PC-3 (cell line): ENCODE measurements around a stretch of chr6.

GRCh38 chr6:111196366-111196885 is 62.7 kb upstream of the MFSD4B start:
- RAMPAGE, long total RNA, result no peak

GRCh38 chr6:111329505-111329820 is 70.3 kb downstream of the MFSD4B start:
- RAMPAGE, long total RNA, result no peak

DNA sequence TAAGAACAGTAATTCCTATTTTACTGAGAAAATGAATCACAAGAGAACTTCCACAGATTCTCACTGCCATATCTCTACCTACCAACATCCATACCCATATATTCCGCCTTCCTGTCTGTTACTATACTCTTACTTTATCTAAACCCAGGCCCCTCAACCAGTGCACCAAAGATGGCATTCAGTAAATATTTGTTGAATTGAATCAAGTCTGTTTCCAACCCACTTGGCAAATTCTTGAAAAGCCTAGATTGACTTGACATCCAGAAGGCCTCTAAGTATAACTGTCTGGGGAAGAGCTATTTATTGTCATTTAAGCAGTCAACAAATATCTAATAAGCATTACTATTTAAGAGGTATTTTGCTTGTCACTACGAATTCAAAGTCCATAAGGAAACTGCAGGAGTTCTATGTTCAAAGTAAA is 86.9 kb downstream of the MFSD4B start:
- RAMPAGE, long total RNA, result no peak

- RAMPAGE, long total RNA, result no peak
These were observed 456 bp upstream of the REV3L start for GRCh38 chr6:111483349-111483998.

- RAMPAGE, long total RNA, result no peak
These were observed 53.7 kb upstream of the REV3L start for GRCh38 chr6:111536593-111537284.

GRCh38 chr6:111576171-111576807 is 29.4 kb downstream of the TRAF3IP2 start:
- RAMPAGE, long total RNA, result no peak

DNA sequence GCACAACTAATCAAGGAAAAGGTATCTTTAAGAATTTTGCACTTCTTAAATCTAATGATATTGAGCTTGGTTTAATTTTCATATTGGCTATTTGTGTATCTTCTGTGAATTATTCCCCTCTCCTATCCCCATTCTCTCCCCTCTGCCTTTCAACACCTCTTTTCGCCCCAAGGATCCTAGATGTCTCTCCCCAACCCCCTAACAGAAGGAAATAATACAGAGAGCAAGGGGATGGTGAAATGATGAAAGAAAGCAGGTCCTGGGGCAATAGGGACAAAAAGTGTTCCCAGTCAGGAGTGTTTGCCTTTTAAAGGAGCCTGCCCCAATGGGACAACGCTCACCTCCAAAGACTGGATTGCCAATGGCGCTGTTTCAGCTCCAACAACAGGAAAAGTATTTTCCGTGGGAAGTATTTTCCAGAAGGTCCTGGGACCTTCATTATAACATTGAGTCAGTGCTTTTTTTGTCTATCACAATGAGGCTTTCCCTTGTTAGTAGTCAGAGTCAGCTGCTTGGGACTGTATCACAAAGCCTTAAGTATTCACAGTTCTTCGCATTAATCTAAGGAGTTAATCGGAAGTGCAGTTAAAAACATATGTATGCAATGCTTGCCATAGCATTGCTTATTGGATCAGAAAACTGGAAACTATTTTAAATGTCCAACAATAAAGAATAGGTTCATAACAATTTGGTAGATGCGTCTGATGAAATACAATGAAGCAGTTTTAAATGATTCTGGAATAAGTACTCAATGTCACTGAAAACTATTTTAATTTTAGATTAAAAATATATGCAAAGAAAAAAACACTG is 17.4 kb downstream of the TRAF3IP2 start:
- RAMPAGE, long total RNA, result no peak

DNA sequence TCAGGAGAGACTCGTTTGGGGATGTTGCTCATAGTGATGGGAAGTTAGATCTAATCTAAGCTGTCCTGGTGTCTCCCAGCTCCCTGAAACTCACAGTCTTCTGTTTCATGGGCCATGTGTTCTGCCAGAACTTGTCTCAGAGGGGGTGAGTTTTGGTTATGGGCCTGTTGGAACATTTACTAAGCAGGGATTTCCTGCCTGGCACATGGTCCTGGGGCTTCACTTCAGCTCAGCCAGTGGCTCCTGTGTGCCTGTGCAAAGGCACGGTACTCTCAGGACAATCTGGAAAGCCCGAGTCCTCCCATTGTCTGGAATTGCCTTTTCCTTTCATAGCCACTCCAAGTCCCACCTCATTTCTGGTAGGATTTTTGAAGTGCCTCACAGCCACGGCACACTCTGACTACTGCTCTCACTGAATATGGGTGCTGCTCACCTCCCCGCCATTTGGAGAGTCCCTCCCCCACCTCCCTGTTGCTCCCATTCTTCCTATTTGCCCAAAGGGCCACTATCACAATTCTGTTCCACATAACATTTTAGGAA is 17.7 kb upstream of the TRAF3IP2 start:
- RAMPAGE, long total RNA, result no peak

DNA sequence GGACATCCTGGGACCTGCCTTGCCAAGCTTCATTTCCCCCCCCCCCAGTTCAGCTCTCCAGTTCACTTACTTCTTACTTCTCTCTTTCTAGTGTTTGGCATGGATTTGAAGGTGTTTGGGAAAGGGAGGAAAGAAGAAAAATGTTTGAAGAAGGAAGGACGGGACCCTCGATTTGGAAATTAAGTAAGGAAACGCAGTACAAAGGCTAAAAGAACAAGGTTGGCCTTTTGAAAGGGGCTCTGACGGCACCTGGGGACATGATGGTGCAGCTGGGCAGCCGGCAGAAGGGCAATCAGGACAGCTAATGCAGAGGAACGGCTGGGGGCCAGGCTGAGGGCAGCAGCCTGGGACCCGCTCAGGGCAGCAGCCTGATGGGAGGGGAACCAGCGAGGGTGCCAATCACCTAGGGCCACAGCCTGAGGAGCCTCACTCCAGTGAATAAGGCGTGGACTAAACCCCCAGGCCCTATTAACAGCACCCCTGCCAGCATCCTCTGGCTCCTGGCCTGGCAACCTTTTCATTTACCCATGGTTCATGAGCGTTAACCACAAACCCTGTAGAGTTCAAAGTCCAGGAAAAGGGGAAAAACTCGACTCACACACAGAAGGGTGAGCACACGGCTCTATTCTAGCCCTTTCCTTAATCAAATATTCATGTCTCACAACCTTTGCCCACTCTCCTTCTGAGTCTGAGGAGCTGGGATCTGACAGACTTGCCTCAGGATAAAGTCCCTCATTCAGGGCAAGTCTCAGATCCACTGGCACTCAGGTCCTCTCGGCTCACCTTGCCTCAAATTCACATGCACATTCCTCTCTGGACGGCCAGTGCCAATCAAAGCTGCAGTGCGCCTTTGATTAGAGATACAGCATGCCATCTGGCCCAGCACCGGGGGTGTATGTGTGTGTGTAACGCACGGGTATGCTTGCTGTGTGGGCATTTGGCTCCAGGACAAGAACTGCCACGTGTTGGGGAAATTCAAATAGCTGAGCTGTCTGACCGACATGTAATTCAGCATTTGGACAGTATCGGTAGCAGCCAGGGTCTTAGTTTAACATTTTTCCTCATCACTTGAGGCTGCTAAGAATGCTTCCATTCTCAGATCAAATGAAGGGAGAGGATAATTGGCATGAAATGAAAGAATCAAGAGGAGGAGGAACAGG is 86.8 kb upstream of the TRAF3IP2 start:
- RAMPAGE, long total RNA, result no peak

GRCh38 chr6:111700044-111700536 is 94.4 kb upstream of the TRAF3IP2 start:
- RAMPAGE, long total RNA, result no peak

- RAMPAGE, long total RNA, result no peak
These were observed 103.2 kb upstream of the TRAF3IP2 start for GRCh38 chr6:111708908-111709247.

DNA sequence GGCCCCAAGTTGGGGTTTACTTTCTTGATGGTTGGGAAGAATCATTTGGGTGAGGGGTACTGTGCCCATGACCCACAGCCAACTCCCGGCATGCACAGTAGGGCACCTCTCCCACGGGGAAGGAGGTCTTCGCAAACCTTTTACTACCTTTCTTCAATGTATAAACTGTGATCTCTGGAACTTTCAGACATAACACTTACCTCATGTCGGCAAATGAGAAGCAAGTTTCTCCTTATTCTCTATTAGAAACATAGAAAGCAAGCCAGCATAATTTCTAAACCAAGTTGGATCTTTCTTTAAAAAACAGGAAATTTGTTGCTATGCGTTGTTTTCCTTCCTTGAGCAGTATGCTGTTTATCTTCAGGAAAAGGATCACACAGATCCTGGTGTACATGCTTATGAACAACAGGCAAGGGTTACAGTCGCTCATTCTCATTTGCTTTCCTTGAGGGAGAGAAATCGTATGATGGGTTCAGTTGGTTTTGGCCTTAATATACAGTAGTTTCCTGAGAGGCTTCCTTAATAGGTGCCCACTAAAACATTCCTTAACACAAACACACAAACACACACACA is 118.9 kb downstream of the FYN start:
- RAMPAGE, long total RNA, result no peak

GRCh38 chr6:111843654-111844114 is 29.6 kb downstream of the FYN start:
- RAMPAGE, long total RNA, result no peak

DNA sequence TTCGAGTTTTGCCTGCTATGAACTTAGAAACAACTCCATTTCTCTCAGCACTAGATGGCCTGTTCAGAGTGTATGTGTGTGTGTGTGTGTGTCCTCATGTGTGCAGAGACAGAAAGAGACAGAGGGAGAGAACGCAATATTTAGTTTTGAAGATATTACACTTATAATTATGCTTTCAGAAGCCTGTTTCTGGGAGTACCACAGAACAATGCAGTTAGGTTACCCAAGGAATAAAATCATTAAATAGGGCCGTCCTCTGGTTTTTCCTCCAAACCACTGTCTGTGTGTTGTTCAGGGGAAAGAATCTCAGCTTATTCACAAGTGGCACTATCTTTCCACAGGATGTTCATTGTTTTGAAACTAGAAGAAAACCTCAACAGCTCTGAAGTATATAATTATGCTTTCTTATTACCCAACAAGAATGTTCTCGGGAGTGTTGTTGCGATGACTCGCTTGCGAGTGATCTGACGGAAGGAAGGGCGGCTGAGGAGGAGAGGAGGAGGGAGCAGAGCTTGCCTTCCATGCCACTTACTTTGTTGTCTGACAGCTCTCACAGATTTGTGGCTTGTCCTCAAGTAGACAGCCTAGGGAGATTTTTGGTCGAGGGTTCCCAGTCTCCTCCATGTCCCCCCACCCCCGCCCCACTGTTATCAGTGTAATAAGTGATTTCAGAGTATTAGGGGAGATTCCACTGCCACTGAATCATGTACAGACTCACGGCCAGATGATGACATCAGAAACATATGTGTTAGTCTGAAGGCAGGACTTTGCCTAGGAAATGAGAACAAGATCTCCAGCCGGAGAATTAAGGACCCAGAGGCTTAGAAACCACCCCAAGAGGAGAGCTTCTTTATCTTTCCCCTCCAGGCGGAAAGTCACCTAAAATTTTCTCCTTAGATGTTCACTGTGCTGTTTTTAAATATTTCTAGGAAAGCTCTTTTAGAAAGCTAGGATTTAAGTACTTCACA is 80.7 kb upstream of the CCN6 start:
- RAMPAGE, long total RNA, result no peak

DNA sequence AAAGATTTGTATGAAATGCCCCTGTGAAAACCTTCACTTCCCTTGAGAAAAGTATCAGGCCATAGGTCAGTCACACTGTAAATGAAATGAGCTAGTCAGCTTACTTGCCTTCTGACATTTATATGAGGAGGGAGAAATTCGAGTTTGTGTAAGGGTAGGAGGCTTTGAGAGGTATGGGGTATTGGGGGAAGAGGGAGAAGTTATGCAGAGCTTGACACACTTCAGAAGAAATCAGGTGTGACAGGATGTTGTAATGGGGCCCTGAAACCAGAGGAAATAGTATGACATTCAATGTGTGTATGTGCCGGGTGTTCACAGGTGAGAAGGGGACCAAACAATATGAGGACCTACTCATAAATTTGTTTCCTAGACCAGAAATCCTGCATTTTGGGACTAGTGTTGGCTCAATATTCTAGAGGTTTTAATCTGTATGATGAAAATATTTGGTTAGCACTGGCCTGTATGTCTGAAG is 64.1 kb upstream of the CCN6 start:
- RAMPAGE, long total RNA, result no peak

DNA sequence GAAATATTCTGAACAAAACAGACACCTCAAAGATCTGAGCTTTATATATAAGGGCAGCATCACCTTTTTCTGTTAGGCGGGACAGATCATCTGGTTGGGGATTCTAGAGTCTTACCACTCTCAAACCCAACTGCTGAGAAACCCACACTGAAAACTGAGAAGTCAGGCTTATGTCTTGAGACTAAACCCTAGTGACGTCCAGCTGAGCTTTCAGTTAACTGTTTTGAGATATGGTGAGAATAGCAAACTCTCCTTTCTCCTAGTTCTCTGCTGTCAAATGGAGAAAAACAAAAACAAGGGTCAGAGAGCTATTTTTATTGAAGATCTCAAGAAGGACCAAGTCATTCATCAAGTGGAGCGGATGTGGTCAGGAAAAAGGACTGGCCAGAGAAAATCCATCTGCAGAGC is 63.6 kb upstream of the CCN6 start:
- RAMPAGE, long total RNA, result no peak

DNA sequence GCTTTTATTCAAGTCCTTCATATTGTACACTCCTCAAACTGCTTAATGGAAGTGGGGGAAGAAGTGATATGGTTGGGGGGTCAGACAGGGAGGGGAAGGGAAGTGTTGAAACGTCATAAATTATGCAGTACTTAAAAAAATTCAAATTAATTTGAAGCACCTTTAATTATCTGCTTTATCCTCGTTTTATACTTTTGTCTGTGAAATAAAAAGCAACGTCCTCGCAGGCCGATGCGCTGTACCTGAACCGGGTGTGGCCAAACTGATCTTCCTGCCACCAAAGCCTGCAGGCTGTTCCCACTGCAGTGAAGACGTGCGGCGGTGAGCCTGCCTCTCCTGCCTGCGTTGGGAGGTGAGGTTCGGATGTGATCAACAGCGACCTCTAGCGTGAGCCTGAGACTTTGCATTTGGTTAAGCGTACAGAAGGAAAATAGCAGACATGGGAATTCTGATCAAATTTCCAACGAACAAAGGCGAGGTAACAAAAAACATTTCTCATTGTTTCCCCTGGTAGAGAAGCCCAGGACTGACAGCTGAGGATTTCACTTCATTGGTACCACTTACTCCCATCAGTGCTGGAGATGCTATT is 56.9 kb upstream of the CCN6 start:
- RAMPAGE, long total RNA, result no peak

DNA sequence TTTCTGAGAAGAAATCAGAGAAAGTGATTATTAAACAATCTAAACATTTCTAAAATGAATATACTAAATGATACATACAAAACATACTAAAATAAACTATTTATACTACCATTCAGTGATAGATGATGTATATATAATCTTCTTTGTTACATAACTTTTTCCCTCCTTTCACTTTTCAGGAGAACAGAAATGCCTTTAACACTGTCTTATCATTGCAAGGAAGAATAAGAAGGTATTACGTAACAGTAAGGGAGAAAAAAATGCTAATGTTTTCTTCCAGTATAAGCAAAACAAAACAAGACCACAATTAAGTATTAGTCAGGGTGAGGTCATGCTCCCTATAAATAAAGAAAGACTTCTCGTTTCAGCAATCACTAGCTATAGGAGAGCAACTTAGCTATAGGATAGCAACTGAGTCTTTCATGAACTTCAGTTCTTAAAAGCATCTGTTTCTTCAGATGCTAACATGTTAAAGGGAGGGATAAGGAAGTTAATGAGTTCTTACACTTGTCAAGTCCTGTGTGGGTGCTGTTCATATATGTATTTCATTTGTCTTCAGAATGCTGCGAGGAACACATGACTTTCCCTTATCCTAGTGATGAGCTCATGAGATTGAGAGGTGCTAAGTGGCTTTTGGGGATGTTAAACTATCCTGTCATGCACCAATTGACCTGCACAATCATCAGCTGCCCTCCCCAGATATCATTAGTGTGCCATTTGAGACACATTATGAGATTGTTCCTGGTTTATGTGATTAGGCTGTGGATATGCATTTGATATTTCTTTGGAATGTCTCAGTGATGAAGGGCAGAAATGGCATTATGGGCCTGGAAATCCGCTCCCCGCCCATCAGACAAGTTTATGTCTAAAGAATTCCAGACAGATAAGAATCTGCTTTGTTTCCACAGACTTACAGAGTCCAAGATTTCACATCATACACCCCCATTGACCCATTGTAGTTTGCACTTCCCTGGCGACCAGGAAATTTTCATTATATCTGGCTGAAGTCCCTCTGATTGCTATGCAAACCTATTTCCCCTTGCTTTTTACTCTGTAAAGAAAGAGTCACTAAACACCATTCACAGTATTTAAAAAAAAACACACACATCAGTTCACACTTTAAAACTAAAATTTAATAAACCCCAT is 37.5 kb downstream of the LAMA4 start:
- RAMPAGE, long total RNA, result no peak

DNA sequence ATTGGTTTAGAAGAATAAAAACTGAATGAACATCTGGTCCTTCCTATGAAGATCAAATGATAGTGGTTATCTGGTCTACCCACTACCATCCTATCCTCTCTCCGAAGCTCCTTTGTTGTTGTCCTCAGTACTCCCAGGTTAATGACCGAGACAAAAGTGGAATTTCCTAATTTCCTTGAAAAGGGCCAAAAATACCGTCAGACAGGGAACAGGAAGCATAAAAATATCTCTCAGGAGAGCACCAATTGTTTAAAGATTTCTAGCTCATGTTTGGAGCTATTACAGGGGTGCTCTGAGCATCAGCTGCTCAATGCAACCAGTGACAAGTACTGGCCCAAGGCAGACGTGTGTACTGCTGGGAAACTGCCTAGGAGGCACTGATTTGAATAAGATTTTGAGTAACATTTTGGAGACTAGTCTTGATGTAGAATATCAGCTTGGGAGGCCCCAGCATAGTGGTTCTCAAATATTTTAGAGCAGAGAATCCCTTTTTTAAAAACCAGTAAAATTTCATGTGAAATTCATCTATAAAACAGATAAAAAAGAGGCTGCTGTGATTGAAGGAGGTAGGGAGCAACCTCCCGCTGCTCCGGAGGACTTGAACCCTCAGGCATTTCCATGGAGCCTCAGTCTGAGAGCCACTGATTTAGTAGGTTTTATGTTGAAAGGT is 17.3 kb downstream of the LAMA4 start:
- RAMPAGE, long total RNA, result no peak

GRCh38 chr6:112258670-112259373 is 4.5 kb upstream of the LAMA4 start:
- RAMPAGE, long total RNA, result no peak